Cardiac atrium fibroblast (primary cell): Measurements from ENCODE around the genes LYZL4, TCAIM and ZNF660.

DNA sequence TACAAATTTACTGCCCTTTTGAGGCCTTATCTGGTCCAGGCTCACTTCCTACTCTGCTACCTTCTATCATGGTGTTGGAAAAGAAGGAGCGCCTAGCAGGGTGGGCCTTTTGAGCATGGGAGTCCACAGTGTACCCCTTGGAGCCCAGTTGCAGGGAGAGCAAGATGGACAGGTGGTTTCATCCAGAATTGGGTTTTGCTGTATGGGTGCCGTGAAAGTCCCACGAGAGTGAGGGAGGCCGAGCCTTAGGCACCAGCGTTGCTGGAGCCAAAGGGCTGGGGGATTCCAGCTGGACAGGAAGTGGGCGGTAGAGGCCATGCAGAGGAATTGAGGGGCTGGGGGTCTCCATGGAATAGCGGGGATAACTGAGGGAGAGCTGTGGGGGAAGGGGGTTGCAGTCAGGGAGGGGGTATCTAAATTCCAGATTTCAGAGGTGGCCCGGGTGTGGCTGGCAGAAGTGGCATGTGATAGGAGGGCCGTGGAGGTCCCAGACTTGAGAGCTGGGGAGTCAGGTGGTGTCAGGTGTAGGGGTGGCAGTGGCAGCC lies 7.6 kb downstream of the TRAK1 start:
- RAMPAGE, long total RNA: no peak

GRCh38 chr3:42099514-42100172 lies 8.5 kb downstream of the TRAK1 start:
- RAMPAGE, long total RNA: no peak

GRCh38 chr3:42211818-42212570 lies 54.0 kb downstream of the CCK start:
- RAMPAGE, long total RNA: no peak

DNA sequence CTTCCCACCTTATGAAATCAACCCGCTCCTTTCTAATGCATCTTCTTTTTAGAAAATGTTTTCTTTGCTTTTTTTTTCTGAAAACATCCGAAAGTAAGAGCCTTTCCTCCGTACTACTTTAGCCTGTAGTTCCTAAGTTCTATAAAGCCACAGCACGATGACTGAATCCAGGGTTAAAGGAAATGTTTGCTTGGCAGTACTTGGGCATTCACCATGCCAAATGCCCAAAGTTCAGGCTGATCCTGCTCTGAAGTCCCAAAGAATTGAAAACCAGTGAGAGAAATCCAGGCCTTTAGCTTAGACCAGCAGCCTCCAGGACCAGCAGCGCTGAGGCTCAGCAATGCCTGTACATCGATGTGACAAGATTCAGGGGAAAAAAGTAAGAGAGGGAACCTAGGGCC lies 35.2 kb downstream of the CCK start:
- RAMPAGE, long total RNA: no peak

- RAMPAGE, long total RNA: no peak
Measured at GRCh38 chr3:42410422-42410841, at the start of gene LYZL4. Gene LYZL4, minus strand, starts transcription at chr3:42410610.

GRCh38 chr3:42510271-42510774 lies 7.9 kb downstream of the VIPR1 start:
- RAMPAGE, long total RNA: no peak

GRCh38 chr3:42511232-42511633 lies 8.8 kb downstream of the VIPR1 start:
- RAMPAGE, long total RNA: no peak

- RAMPAGE, long total RNA: no peak
Measured at GRCh38 chr3:42519939-42520840, 17.7 kb downstream of the VIPR1 start.

GRCh38 chr3:42532601-42533709 lies 30.5 kb downstream of the VIPR1 start:
- RAMPAGE, long total RNA: no peak

DNA sequence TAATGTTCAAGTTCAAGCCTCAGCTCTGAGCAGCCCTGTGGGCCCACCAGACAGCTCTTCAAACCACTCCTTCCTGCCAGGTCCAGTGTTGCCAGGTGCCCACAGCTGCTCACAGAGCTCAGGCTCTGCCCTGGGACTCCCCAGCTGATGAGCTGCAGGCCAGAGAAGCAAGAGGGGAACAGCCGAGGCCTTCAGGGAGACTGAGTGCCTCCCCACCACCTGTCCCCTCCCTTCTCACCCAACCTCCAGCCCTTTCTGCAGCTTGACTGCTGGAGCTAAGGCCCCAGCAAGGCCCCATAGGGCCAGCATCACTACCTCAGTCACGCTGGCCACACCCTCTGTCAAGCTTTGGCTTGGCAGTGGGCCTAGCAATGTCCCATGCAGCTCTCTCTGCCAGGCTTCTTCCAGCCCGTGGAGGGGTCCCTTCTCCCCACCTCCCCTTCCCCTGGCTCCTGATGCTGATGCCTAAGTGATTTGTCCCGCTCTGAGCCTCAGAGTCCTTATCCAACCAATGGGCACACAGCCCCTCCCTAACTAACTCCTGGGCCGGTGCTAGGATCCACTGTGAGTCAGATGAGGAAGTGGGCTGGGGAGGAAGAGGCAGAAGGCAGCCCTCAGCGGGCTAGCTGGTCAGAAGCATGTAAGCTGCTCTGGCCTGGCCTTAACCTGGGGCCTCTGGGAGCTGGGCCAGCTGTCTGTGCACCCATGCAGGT lies 1.0 kb upstream of the ZBTB47 start:
- RAMPAGE, long total RNA: no peak

GRCh38 chr3:42763039-42763347 lies 10.1 kb downstream of the CCDC13 start:
- RAMPAGE, long total RNA: no peak

DNA sequence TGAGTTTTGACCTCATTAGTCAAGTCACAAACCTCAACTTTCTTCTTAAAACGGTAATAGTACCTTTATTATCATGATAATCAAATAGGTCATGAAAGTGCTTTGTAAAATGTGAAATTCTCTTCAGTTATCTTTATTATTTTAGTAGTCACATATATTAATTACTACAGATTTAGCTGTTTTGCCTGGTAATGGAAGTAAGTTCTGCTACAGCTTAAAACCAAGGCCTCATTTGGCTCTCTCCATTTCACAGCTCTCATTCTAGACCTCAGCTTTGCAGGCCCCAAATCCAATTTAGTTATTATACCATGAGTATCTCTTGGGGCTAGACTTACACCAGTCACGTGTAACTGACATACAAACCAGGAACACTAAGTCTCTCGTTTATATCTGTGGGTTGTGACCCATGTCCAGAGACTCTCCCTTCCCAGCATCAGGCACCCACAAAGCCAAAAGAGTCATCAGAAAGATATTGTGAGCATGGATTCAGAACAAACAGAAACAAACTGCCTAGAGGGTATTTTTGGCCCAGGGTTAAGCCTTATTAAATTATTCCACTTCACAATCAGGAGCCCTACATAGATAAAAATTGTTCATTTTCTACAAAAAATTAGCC lies 5.5 kb upstream of the CCDC13 start:
- RAMPAGE, long total RNA: no peak

- RAMPAGE, long total RNA: no peak
Measured at GRCh38 chr3:42780735-42781848, 8.0 kb upstream of the CCDC13 start.

GRCh38 chr3:43353846-43354116 lies 67.4 kb downstream of the SNRK start:
- RAMPAGE, long total RNA: no peak

GRCh38 chr3:43413454-43414293 lies 127.3 kb downstream of the SNRK start:
- RAMPAGE, long total RNA: no peak

DNA sequence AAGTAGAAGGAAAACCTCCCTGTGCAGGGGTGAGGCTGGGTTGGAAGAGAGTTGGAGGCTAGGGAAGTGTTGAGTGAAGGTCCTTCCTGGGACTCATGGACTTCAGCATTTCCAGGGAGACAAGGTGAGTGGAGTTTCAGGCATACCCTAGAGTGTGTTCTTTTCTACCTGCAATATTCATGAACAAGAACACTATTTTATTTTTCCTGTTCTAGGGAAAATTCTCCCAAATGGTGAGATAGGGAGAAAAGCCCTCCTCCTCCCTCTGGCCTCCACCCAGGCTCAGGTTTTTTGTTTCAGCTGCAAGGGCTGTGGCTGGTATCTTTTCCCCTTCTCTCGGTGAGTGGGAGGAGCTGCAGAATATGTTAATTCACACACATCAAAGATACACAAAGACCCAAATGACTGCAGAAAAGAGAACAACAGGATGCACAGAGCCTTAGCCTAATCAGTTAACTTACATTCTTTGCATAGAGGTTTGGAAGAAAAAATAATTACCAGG lies 64.7 kb downstream of the ABHD5 start:
- RAMPAGE, long total RNA: no peak

DNA sequence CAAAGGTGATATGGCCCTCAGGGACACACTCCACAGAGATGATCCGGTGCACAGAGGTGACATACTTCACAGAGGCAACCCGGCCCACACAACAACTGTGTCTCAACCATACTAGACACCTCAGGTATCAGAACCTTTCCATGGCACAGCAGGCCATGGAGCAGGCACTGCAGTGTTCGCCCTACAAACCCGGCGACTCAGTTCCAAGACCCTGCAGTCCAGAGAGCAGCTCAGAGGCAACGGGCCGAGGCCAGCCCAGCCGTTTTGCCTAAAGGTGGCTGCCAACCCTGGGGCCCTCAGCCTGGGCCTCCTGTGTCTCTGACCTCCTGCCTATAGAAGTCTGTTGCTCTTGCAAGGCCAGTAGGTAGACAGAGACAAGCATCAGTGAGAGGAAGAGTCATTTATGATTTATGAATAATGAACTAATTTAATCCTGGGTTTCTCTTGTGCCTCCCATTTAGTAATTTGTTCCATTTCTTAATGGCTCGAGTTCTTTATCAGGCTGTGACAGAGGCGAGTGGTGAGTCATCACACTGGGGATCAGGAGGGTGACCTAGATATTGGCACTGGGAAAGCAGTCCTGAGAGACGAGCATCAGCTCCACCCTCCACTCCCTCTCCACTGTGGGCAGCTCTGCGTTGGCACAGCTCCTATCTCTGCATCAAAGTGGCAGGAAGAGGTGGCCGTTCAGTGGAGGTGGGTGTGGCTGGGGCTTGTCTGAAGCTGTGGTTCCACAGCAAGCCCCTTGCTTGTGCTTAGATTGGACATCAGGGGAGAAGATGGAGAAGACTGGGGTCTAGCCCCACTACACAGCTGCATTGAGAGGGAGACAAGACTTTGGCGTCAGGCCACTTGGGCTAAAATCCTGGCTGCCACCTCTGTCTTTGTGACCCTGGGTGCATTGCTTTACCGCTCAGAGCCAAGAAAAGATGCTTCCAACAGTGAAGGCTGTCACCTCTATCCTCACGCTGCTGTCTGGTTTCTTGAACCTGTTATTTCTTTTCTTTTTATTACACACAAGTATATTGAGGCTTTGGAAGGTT lies 79.9 kb downstream of the ABHD5 start:
- RAMPAGE, long total RNA: no peak

DNA sequence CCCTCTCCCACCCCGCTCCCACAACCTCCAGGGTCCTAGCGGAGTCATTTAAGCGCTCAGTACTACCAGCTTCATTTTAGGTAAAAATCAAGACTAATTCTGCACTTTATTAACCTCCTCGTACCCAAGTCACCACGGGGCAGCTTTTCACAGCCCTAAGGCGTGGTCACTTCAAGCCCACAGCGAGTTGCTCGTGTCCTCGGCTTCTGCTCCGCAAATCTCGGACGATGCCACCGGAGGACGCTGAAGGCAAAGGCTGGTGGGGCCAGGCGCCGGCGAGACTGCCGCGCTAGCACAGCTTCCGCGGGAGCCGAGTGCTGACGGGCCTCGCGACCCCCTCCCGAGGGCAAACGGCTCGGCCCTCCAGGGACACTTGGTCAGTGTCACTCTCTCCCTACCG lies 245.5 kb upstream of the TOPAZ1 start:
- RAMPAGE, long total RNA: no peak

- RAMPAGE, long total RNA: start-site peak on the plus strand at chr3:44338734-44338797, 51 and 37 reads in 2 replicates
Measured at GRCh38 chr3:44338627-44339233, at the start of gene TCAIM. Gene TCAIM, plus strand, starts transcription at chr3:44338766.

GRCh38 chr3:44584353-44585674 lies at the start of gene ZNF660:
Gene ZNF660, plus strand, starts transcription at chr3:44584964.
- RAMPAGE, long total RNA: no peak